SP-49 (cell line): ENCODE measurements around the gene TBX2.

DNA sequence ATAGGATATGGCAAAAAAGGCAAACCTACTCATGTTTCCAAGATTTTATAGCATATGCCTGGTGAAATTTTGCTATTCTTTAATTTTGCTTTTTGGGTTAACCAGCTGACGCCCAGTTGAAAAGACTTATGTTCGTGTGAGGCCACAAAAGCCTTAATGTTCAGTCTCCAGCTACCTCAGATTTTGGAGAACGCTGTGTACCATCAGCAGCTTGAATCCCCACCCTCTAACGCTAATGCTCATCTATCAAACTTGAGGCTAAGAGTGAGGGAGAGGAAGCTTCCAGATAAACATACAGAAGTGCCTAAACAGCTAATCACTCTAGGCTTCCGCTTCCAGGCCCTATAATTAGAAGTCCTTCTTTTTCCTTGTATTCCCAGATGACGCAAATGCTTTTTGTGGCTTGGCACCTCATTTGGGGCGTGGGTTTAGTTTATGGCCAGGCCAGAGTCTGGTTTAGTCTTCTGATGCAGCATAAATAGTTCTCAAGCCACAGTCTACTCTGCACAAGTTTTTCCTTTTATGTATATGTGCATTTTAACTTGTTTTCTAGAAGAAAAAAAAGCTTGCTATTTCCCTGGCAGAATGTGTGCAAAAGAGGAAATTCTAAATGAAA is 263.3 kb downstream of the BCAS3 start:
- PRO-cap, result no peak

DNA sequence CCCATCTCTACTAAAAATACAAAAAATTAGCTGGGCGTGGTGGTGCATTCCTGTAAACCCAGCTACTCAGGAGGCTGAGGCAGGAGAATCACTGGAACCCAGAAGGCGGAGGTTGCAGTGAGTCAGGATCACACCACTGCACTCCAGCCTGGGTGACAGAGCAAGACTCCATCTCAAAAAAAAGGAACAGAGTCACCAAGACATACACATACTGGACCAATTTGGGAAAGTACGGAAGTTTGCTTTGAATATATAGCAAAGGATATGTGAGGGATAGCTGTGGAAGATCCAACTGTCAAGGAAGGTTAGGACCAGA is 259.6 kb upstream of the TBX2 start:
- PRO-cap, result no peak

DNA sequence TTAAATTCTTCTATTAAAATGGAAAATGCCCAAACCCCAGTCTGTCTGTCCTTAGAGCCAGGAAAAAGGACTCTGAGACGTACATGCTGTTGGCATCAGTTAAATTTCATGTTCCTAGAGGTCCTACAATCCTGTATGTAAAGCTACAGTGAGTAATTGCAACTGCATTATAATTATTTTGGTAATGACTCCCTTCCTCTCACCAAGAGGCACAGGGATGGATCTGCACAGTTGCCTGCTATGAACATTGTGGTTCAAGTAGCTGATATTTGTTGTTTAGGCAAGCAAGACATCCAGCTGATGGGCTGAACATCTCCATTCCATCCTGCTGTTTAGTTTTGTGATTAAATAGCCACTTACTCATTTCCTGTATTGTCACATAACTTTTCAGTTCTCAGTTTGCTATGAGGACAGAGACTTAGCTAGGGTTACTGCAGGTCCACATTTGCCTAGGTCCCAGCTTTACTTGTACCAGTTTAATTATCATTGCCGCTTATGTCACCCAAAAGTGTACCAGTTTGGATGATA is 181.2 kb upstream of the TBX2 start:
- PRO-cap, result no peak

- PRO-cap, result no peak
Observed at GRCh38 chr17:61345020-61345381, 54.6 kb upstream of the TBX2 start.

- PRO-cap, result no peak
Observed at GRCh38 chr17:61347878-61348655, 51.6 kb upstream of the TBX2 start.

- PRO-cap, result no peak
Observed at GRCh38 chr17:61383416-61383914, 16.2 kb upstream of the TBX2 start.

DNA sequence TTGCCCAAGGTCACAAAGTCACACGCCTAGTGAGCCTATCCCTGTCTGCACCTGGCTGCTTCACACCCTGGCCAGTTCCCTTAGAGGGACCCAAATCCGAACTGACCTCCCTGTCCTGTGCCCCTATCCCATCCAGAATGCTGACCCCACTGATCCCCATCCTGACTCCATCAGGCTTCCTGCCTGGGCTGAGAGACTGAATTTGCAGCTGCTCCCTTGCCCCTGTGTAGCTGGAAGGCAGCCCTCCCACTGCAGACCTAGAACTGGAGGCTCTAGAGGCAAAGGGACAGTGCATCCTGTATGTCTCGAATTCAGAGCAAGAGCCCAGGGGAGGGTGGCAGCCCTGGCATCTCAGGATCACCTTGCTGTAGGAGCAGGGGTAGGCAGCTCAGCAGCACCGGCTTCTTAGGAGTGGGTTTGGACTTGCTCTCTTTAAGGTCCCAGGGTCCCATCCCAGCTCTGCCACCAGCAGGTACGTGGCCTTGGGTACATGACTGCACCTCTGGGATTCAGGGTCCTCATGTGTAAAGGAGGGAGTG is 4.6 kb upstream of the TBX2 start:
- PRO-cap, result no peak

DNA sequence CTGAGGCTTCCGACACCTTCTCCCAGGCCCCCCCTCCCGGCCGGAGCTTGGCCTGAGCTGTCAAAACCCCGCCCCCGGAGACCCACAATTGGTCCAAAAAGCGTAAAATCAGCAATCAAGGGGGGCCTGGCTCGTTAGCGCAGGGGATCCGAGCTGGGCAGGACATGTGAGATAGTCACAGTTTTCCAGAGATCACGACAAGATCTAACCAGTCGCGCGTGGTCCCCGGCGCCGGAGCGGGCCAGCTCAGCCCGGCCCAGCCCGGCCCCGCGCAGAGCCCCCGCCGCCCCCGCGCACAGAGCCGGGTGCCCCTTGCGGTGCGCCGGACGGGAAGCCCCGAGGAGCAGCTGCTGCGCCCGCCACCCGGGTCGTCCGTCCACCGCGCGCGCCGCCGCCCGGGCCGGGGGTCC is at the start of gene TBX2:
Gene TBX2 (plus strand): TSS at position 134 of the 410 bp plus-strand sequence.
- PRO-cap, result no peak

GRCh38 chr17:61410083-61410862 is 10.6 kb downstream of the TBX2 start:
- PRO-cap, result no peak

DNA sequence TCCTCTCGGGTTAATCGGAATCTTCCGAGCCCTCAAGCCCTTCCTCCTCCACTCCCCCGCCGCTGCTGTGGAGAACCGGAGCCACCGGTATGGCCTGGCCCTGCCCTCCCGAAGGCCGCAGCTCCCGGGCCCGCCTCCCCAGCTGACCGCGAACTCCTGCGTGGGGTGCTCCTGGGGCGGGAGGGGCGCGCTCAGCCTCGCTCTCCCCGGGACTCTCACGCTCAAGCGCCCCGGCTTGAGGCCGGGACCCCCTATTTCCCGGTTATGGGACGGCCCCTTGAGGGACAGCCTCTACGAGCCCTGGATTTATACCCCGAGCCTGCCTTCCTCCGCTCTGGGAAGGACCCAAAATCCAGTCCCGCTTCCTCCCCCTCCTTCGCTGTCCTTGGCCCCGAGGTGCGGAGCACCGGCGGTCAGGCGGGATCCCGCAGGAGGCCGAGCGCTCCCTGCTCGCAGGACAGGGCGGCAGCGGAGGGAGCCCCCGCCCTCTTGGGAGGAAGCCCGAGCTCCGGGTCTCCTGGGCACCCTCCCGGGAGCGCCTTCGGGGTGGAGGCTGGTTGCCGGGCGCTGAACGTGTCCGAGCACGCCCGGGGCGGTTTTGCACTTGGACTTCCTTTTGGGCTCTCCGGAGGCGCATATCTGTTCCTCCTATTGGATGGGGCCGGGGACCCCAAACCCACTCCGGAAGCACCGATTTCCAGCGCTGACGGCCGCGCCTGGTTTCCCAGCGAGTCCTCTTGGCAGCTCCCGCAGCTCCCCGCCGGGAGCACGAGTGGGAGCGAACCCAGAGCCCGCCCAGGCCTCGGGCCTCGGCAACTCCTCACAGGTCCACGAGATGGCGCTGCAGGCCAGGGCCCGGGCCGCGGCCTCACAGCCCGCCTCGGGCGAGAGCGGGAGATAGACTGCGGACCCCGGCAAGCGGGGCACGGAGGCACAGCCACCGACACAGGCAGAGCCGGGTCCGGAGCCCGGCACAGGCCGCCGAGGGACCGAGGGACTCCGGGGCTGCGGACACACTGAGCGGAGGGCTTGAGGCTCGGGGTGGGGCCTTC is 12.4 kb downstream of the TBX2 start:
- PRO-cap, result no peak

DNA sequence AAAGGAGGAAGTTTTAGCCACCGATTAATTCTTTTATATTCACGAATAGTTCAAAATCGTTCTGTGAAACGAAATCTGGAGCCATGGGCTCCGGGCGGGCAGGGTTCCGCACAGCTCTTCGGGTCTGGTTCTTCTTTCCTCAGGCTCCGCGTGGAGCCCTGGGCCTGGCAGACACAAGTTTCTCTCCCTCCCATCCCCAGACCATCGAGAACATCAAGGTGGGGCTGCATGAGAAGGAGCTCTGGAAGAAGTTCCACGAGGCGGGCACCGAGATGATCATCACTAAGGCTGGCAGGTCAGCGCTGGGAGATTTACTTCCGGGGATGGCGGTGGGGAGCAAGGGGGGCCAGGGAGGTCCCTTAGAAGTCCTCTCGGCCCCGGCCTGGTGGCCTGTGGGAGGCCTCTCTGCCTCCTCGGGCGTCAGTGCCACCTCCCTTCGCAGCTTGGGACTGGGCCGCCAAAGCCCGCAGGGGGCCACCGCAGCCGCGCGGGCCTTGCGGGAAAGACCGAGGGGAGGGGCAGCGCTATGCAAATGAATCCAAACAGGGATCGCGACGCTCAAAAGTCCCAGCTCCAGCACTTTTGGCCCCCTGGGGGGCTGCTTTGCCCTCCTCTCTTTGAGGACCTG is 5.2 kb downstream of the TBX4 start:
- PRO-cap, result no peak

GRCh38 chr17:61945014-61945556 is 17.3 kb upstream of the INTS2 start:
- PRO-cap, result no peak

DNA sequence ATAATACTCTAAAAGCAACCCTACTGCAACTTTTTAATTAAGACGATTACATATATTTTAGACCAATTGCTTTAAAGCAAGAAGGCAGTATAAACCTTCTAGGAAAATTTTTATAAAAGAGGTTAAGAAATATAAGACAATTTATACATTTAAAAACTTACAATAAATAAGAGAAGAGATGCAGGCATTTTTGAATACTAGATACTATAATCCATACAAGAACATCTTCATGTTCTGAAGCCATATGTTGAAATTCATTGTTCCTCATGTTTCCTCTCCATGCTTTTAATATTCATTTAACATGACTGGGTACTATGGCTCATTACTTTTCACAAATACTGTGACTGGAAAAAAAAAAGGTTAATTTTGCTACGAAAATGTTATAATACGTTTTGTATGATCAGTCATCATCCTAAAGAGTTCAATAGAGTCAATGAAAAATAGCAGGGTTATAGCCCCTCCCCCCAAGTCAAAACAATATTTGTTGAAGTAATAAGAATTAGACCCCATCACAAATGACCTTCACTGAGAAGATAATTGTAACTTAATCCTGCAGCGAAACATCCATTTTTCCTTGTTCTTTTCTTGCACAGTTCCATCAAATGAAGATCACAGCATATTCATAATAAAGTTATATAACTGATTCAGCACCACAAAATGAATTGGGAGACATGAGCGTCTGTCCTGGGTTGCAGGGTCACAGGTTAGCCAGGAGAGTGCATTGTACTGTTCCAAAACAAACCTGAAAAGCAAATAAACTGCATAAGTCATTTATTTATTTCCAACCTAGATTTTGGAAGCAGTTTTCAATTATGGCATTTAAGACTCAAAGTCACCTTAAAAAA is 18.3 kb upstream of the INTS2 start:
- PRO-cap, result no peak

GRCh38 chr17:62052953-62053355 is 12.1 kb downstream of the MED13 start:
- PRO-cap, result no peak

GRCh38 chr17:62140739-62141379 is 75.8 kb upstream of the MED13 start:
- PRO-cap, result no peak

- PRO-cap, result no peak
Observed at GRCh38 chr17:62477276-62477490, 1.4 kb upstream of the TLK2 start.

GRCh38 chr17:62602895-62603673 is 24.4 kb upstream of the MRC2 start:
- PRO-cap, result no peak

DNA sequence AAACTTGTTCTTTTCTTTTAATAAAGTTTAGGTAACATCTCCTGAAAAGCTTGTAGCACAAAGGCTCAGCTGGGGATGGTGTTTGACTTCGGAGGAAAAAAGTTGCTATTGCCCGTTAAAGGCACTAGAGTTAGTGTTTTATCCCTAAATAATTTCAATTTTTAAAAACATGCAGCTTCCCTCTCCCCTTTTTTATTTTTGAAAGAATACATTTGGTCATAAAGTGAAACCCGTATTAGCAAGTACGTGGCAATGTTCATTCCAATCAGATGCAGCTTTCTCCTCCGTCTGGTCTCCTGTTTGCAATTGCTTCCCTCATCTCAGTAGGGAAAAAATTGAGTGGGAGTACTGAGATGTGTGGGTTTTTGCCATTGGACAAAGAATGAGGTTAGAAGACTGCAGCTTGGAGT is 14.5 kb upstream of the MRC2 start:
- PRO-cap, result no peak

DNA sequence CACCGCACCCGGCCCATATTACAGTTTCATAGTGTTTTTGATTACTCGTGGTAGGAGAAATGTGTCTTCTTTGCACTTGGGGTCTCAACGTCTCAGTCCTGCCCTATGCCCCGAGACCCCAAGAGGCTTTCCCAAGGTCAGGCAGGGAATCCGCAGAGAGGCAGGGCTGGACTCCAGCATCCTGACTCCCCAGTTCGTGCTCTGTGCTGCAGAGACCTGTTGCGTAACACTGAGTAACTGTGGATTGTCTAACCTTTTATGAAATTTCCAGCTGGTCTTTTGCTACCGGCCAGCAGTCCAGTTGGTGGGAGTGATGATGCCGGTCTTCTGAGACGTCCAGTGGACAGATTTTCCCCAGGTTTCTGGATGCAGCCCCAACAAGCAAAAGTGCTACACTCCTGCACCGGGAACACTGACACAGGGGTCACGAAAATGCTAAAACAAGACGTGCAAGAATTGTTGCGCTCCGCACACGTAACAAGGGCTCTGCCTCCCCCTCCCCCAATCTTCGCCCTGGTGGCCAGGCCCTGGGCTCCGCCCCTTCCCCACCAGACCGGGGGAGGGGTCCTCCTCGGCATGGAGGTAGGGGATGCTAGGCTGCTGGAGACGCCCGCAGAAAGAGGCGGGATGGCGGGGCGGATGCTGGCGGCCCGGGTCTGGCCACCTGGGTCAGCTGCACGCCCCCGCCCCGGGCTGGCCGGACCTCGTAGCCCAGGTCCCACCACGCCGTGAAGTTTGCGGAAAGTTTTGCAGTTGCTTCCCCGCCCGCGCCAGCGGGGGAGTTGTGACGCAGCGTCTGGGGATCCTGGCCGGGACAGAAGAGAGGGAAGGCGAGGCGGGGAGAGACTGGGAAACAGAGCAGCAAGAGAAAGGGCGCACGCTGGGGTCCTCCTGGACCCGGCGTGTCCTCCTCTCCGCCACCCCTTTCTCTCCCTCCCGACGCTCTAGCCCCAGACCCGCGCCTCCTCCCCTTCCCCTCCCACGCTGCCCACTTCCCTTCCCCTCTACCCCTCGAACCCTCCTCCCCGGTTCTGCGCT is 576 bp upstream of the MRC2 start:
- PRO-cap, result unidirectional peak, plus-strand start at position 615 of the sequence; unidirectional peak, plus-strand start at position 817 of the sequence; unidirectional peak, minus-strand start at position 946 of the sequence

DNA sequence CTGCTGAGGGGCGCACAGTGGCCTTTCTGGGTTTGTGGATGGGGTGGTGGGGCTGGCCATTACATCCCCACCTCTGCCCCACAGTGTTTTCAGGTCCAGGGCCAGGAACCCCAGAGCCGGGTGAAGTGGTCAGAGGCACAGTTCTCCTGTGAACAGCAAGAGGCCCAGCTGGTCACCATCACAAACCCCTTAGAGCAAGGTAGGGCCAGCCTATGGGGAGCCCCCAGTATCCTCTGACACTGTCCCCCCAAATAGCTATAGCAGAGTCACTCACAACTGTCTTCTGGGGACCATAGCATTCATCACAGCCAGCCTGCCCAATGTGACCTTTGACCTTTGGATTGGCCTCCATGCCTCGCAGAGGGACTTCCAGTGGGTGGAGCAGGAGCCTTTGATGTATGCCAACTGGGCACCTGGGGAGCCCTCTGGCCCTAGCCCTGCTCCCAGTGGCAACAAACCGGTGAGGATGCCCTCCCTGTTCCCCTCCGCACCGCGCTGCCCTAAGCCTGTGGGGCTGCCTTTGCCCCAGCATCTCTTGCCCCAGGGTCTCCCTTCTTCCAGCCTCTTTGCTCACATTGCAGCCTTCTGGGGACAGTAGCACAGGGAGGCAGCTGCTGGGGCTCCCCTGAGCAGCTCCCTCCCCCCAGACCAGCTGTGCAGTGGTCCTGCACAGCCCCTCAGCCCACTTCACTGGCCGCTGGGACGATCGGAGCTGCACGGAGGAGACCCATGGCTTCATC is 60.9 kb downstream of the MRC2 start:
- PRO-cap, result no peak